Foreskin keratinocyte (primary cell): Measurements from ENCODE around the gene RALY.

DNA sequence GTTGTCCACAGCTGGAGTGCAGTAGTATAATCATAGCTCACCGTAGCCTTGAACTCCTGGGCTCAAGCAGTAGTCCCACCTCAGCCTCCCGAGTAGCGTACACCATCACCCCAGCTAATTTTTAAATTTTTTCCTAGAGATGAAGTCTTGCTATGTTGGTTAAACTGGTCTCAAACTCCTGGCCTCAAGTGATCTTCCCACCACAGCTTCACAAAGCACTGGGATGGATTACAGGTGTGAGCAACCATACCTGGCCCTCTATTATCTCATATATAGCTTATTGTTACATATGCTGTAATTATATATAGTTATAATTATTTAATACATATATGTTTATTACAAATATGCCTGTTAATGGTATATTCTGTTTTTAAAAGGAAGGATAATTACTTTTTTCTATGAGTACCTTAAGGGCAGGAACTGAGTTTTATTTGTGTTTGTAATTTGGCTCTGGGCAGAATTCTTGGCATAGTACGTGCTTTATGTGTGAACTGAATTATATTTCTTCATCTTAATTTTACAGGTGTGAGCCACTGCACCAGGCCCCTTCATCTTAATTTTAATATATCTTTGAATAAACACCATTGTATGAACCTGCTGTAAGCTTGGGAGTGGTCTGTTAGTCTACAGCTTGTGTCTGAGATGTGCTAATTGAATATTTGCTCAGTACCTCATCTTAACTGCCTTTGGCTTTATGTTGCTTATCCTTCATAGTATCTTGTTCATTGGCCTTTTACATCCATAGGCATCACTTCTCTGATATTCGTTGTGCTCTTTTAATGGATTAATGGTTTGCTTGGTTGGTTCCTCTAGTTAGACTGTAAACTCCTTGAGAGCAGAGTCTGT is 13.7 kb downstream of the ASXL1 start:
- RAMPAGE, total RNA: no peak

- RAMPAGE, total RNA: no peak
These were observed 88.5 kb downstream of the ASXL1 start for GRCh38 chr20:32446330-32447415.

DNA sequence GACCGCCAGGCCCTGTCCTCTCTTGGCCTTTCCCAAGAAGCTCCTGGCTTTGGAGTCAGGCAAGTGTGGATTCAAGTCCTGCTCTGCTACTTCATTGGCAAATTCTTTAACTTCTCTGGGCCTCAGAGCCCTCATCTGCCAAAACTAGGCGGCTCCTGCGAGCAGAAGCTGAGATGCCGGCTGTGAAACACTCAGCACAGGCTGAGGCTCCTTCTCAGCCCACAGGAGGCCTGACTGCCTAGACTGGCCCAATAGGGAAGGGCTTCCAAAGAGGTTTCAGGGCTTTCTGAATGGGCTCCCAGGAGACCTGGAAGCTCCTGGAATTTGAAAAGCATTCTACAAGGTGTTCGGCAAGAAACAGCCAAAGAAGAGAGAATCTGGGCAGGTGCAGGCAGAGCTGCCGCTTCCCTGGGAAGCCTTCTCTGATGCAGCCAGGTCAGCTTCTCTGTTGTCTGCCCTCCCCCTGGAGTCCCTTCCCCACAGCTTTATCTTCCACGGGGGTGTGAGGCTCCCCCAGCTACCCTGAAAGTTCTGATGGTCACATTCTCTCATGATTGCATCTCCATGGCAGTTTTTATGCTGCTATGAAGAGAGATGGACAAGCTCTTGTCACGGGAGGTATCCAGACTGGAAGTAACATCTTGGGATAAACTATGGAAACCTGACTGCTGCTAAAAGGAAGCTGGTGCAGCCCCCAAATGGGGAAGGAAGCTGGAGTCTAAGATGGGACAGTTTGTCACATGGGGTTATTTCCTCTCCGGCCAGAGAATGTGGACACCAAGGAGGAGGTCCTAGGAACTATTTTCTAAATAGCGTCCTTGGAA is 90.9 kb downstream of the ASXL1 start:
- RAMPAGE, total RNA: no peak

GRCh38 chr20:32467483-32468117 is 109.5 kb downstream of the ASXL1 start:
- RAMPAGE, total RNA: no peak

GRCh38 chr20:32524931-32525503 is 60.1 kb downstream of the NOL4L start:
- RAMPAGE, total RNA: no peak

- RAMPAGE, total RNA: no peak
These were observed 9.3 kb upstream of the EFCAB8 start for GRCh38 chr20:32849234-32849966.

DNA sequence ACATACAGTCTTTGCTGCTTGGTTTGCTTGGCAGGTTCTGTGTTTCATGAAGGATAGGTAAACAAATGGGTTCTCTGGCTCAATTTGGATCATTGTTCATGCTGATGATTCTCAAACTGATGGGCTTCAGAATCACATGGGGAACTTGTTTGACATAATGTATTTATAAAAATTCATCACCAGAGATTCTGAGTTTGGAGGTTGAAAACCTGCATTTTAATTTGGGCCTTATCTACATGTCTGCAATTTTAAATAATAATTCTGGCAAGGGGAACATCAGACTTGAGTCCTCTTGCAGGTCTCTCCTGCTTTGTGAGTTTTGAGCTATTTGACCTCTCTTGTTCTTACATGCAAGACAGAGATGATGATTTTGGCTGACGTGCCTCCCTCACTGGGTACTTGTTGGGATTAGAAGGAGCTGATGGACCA is 6.9 kb upstream of the EFCAB8 start:
- RAMPAGE, total RNA: no peak

GRCh38 chr20:32855383-32855949 is 3.3 kb upstream of the EFCAB8 start:
- RAMPAGE, total RNA: no peak

GRCh38 chr20:32857387-32858155 is 1.2 kb upstream of the EFCAB8 start:
- RAMPAGE, total RNA: no peak

DNA sequence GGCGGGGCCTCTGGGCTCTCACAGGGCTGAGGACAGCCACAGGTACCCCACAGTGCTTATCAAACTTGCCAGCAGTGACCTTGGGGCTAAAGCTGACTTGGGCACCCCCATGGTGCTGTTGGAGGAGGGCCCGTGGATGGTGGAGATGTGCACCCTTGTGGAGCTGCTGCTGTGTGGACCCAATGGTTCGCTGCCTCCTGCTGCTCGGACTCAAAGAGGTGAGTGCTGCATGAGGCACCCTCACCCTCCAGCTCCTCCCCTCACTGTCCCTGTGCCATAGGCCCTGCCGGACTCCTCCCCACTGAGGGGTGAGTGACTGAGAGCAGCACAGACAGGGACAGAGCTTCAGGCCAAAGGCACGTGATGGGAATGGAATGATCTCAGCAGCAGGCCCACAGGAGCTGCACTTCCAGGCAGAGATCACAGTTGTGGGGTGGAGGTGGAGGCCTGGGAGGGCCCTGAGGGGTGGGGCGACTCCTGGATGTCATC is 28.0 kb downstream of the SUN5 start:
- RAMPAGE, total RNA: no peak

- RAMPAGE, total RNA: no peak
These were observed 40.2 kb upstream of the BPIFA2 start for GRCh38 chr20:33127696-33128294.

DNA sequence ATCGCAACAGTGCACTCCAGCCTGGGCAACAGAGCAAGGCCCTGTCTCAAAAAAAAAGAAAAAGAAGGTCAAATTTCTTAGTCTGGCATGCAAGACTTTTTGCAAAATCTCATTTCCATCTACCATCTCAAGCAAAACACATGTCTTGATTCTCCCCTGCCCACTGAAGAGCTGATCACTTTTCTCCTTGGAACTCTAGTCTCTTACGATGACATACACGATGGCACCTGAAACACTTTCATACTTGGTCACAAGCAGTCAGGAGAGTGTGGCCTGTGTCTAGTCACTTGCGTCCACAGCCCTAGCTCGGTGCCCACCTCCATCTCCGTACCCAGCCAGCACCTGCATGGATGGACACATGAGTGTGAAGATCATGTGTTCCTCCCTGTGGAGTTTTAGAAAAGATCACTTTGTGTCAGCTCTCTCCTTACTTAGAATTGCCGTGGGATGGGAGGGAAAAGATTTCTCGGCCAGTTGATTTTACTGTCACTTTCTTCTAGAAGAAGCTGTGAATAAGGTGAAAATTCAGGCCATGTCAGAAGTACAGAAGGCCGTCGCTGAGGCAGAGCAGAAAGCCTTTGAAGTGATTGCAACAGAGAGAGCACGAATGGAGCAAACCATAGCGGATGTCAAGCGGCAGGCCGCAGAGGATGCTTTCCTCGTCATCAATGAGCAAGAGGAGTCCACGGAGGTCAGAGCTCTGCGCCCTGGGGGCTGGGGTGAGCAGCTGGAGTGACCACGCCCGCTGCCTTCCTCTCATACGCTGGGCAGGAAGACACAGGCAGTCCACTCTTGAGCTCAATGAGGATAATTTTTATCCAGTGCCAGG is 22.1 kb upstream of the C20orf144 start:
- RAMPAGE, total RNA: no peak

DNA sequence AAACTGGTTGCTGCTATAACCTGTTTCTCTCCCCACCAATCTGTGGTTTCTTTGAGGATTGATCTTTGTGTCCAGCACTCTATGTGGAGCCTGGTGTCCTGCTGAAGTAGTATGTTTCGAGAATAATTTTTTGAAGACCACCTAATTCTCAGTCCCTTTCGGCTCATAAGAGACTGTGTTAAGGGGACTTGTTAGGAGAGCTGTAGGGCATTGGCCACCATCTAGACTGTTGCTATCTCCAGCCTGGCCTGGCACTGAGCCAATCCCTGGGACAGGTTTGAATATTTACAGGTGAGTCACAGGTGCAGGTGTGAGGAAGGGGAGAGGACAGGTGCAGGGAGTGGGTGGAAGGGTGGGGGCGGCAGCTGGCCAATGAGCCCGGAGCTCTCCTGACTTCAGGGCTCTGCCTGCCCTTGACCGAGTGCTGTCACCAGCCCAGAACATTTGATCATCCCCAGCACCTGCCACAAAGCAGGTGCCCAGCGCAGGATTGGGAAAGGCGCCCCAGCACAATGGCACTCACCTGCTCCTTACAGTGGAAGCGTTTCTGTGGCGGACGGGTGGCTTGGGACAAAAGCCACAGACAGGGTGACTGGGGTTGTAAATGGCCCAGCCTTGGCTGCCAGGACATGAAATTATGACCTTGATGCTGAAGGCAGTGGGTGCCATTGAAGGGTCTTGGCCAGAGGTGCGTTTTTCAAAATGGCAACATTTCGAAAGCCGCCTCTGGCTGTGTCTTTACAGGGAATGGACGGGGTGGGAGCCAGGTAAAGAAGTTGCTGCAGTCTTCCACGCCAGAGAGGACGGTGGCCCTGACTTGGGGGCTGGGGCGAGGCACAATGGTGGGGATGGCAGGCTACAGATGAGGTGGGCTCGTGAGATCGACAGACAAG is 7.9 kb upstream of the C20orf144 start:
- RAMPAGE, total RNA: no peak

GRCh38 chr20:33673923-33674285 is 324 bp downstream of the NECAB3 start:
- RAMPAGE, total RNA: no peak

GRCh38 chr20:33702967-33703341 is 16.8 kb upstream of the E2F1 start:
- RAMPAGE, total RNA: no peak

DNA sequence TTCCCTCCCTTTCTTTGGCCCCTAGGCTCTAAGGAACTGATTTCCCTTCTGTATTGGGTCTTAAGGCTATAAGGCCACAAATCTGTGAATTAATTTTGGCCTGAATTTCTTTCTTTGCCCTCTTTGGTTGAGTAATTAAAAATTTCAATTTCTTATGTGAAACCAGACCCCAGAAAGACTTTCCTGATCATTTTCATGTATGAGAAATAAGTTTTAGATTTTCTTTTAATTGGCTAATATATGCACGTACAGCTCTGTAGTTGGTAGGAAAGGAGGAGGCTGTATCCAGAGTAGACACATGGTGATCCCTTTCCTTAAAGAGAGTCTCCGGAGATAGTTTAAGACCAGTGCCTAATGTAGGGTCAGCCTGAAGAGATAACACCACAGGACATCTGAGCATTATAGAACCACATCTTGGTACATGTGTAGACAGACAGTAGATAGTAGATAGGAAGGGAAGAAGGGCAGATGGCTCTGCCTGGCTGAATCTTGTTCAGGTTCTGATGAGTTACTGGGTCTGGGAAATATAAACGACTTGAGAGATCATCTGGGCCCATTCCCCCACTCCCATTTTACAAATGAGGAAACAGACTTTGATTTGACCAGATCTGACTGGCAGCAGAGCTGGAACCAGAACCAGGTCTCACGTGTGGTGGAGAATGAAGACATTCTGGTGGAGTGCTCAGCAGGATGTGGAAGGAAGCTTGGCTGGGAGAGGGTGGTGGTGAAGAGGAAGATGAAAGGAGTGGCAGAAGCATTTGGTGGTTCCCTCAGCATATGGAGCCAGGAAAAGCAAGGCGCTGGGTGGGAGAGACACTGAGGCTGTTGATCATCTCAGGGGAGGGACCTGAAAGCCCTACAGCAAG is 18.5 kb downstream of the CHMP4B start:
- RAMPAGE, total RNA: no peak

DNA sequence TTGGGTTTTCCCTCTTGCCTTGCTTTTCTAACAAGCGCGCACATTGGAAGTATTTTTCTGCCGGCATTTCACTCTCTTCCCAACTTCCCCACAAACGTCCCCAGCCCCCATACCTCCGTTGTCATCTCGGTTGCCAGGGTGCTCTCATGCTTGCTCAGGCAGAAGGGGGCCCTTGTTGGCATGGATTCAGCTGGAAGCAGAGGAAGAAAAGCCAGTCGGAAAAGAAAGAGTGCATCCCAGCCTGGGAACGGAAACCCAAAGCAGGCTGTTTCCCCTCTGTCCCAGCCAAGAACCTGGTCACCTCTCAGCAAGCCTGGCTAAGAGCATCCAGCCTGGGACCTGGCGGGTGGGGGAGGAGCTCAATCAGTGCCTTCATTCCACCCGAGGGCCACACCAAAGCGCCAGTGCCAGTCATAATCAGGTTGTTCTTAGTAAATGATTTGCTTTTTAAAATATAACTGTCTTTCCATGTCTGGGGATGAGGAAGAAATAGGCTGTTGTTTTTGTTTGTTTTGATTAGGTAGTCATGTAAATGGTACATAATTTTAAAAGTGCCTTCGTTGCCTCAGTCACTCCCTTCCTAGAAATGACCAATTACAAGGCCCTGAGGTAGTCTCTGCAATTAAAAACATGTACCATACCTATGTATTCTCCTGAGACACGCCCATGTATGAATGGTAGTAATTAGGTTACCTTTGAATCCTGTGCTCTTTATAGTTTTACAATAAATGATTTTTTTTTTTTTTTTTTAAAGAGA is 21.1 kb downstream of the CHMP4B start:
- RAMPAGE, total RNA: no peak

GRCh38 chr20:33992348-33992995 is 1.2 kb upstream of the RALY start:
- RAMPAGE, total RNA: no peak

DNA sequence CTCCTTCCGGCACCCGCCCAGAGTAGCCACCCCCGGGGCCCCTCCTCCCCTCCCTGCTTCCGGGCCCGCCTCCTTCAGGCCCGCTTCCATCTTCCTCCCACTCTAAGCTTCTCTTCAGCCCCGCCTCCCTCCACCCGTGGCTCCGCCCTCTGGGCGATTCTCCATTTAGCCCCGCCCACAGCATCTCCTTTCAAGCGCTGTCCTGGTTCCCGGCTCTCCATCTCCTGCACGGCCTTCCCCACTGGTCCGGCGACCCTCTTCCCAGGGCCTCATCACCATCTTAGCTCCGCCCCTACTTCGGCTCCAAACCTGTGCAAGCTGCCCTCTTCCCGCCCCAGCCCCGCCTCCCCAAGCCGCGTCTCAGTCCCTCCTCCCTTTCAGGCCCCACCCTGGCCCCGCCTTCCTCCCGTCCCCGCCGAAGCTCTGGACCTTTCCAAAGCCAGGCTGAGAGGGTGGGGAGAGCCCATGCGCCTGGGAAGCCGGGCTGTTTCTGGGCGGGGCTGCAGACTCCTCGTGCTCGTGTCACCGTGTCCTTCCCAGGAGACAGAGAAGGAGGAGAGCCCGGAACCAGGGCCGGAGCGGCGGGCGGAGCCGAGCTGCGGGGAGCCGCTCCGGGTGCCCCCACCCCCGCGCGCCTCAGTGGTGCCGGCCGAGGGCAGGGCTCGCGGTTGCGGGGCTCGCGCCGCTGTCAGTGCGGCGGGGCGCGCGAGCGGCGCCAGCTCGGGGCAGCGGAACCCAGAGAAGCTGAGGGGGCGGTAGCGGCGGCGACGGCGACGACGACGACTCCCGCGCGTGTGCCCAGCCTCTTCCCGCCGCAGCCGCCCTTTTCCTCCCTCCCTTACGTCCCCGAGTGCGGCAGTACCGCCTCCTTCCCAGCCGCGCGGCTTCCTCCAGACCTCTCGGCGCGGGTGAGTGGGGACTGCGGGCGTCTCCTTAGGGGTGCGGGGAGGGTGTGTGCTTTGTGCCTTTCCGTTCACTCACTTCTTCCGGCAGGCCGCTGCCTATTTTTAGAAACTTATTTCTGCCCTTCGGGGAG is at the start of gene RALY:
Gene RALY, plus strand, starts transcription at position 688 of the 1,036 bp plus-strand sequence.
- RAMPAGE, total RNA: no peak

DNA sequence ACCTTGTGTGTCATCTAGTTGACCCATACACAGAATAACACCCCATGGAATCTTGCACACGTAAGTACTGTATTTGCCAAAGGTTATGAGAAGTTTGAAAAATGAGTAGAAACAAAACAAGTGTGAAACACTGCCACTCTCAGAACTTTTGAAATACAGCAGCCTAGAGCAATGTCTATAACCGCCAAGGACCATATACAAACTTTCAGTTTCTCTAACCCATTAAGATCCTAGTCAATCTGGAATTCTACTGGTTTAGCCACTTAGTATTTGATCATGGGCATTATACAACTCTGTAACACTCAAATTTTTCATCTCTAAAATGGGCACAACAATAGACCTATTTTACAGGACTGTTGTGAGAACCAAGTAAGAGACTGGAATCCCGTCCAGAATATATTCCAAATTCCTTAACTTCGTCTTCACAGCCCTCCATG is 1.3 kb downstream of the EIF2S2 start:
- RAMPAGE, total RNA: no peak